Kidney (tissue), 2 donors: ENCODE results near the gene PDE5A.

- PRO-cap: unidirectional peak, plus-strand start at chr4:113420450
- RRBS: no CpG with 5 or more reads among the region's 1 CpG
Measured at GRCh38 chr4:113420073-113420716, 341.3 kb downstream of the CAMK2D start.

DNA sequence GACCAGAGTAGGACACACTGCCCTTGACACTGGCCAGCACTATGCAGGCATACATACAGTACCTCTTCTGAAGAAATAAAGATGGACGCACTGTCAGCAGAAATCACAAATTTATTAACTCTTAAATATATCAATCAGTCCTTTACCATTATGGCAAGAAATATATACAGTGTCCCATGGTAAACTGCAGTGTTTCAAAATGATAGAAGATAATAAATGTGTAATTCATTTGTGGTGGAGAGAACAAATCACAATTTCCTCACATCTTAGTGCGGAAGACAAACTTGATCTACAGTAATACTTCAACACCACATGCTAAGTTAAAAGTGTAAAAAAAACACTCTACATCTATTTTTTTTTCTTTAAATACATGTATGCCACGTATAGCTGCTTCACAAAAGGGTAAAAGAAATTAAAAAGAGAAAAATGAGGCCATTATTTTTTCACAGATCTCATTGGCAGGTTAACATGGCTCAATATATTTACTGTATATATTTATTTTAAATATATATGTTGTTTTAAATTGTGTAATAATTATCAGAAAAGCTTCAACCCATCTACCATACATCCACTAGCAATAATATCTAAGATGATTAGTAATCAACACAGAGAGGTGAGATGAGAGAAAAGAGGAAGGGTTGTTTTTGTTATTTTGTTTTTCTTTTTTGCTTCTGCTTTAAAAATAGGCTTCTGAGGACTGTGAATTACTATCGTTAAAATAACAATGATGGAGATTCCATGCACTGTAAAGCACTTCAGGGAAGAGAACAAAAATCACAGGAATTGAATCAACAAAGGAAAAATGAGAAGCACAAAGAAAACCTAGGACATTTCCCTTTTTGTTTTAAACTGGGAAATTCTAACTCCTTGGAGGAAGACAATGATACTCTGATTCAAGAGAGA is 309.0 kb downstream of the CAMK2D start:
- PRO-cap: no peak
- RRBS: no CpG with 5 or more reads among the region's 4 CpGs

GRCh38 chr4:113639272-113639856 is 122.2 kb downstream of the CAMK2D start:
- PRO-cap: no peak
- RRBS: no CpG with 5 or more reads among the region's 2 CpGs

GRCh38 chr4:113658392-113659038 is 103.0 kb downstream of the CAMK2D start:
- PRO-cap: no peak
- RRBS: no CpG with 5 or more reads among the region's 3 CpGs

GRCh38 chr4:113744273-113745492 is 16.9 kb downstream of the CAMK2D start:
- PRO-cap: no peak
- RRBS: no CpG with 5 or more reads among the region's 7 CpGs

DNA sequence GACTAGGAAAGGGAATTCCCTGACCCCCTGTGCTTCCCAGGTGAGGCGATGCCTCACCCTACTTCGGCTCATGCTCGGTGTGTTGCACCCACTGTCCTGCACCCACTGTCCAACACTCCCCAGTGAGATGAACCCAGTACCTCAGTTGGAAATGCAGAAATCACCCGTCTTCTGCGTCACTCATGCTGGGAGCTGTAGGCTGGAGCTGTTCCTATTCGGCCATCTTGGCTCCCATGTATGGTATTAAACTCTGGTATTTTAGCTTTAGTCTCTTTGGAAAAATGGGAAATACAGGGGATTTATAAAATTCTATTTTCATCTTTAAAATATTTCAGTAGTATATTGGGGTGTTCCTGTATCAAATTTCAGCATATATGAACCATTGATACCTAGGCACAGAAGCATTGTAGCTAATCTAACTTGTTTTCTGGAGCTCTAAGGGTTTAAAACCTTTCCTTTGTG is 17.9 kb downstream of the UGT8 start:
- PRO-cap: no peak
- RRBS: no CpG with 5 or more reads among the region's 6 CpGs

- PRO-cap: no peak
- RRBS: no CpG with 5 or more reads among the region's 6 CpGs
Measured at GRCh38 chr4:118278029-118278285, 74.8 kb downstream of the PRSS12 start.

DNA sequence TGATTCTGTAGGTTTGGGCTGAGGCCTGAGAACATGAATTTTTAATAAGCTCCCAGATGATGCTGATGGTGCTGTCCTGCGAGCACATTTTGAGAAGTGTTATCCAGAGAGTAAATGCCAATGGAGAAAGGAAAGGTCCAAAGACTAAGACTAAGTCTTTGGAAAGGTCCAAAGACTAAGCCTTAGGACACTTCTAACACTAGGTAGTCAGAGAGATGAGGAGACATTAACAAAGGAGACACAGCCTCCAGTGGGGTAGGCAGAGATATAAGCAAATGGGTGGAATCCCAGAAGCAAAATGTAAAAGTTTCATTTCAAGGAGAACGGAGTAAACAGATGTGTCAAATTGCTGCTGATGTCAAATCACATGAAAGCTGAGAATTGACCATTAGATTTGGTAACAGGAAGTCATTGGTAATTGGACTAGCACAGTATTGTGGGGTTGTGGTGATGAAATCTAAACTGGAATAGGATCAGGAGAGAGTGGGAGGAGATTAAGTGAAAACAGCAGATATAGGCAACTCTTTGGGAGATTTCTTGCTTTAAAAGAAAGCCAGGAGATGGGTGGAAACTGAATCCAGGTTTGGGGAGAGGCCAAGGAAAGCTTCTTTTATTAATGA is 25.2 kb downstream of the SEC24D start:
- PRO-cap: unidirectional peak, plus-strand start at position 545 of the sequence
- RRBS: no CpG with 5 or more reads among the region's 2 CpGs

DNA sequence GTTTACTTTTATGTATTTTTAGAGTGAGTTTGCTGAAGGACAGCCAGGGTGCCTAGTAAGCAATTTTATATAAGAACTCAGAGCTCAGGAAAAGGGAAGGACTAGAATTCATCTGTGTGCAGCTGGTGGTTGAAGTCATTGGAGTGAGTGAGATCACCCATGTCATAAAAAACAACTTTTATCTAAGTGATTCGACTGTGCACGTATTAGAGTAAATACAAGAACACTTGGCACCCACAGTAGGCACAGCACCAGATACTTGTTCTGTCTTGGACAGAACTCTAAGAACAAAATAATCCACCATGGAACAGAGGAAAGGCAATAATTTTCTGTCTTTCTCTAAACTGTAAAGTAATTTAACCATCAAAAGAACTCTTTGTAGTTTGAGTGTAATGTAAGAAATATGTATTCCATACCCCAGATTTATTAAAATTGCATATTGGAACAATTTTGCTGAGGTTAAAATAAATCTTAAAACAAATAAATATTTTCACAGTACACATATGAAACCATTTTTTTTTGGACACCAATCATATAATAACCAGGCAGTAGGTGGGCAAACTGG is 31.7 kb downstream of the SYNPO2 start:
- PRO-cap: no peak
- RRBS: no CpG with 5 or more reads among the region's 2 CpGs

DNA sequence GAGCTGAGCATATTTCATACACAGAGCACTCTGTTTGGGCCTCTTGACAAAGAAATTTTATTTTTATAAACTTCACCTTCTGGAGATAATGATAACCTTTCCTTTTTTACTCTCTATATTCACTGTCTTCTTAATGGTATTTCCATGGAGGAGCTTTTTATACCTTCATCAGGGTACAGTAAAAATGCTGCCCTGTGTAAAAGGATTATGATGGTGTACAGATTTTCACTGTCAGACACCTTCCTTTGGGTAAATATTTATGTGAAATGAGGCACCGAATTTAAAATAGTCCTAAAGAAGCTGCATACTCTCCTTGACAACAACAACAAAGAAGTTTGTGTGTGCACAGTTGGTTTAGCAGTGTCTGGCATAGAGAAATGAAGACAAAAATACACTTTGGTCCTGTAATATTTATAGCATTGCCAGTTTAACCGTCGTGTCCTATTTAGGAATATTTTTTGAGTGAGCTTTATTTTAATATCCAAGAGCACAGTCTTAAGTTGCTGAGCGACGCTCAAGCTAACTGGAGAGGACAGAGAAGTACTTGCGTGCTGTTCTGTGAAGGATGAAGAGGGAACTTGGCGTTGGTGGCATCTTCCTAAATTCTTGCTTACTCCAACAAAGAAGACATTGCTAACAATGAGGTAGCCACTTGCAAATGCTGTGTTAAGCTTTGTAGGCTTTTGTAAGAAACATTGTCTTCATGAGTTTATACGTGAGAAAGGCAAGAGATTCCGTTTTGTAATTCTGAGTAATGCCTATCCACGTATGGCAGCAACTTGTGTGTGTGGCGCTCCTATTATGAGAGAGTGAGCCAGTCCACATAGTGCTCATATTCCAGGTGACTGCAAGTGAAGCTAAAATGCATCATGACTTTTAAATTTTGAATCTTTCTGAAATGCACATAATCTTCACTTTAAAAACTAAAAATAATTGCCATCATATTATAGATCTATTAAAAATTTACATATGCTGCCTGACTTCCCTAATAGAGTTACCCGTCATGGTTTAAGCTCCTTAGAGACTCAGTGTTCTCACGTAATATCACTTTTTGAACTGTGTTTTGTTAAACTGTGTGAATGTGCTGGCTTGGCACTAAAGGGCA is 50.5 kb downstream of the SYNPO2 start:
- PRO-cap: unidirectional peak, plus-strand start at position 498 of the sequence
- RRBS: no CpG with 5 or more reads among the region's 13 CpGs

- PRO-cap: no peak
- RRBS: no CpG with 5 or more reads among the region's 7 CpGs
Measured at GRCh38 chr4:118941484-118942170, 53.0 kb downstream of the SYNPO2 start.

- PRO-cap: no peak
- RRBS: no CpG with 5 or more reads among the region's 1 CpG
Measured at GRCh38 chr4:119016481-119016946, 119.1 kb upstream of the MYOZ2 start.

- PRO-cap: no peak
- RRBS: no CpG with 5 or more reads among the region's 4 CpGs
Measured at GRCh38 chr4:119033137-119033867, 102.3 kb upstream of the MYOZ2 start.

- PRO-cap: no peak
- RRBS: no CpG with 5 or more reads among the region's 4 CpGs
Measured at GRCh38 chr4:119046365-119046773, 89.3 kb upstream of the MYOZ2 start.

- PRO-cap: no peak
- RRBS: no CpG with 5 or more reads among the region's 3 CpGs
Measured at GRCh38 chr4:119136567-119137049, 976 bp downstream of the MYOZ2 start.

- PRO-cap: unidirectional peak, minus-strand start at chr4:119219393
Measured at GRCh38 chr4:119219260-119219584, 6.7 kb downstream of the USP53 start.

GRCh38 chr4:119221192-119221865 is 8.8 kb downstream of the USP53 start:
- PRO-cap: no peak
- RRBS: no CpG with 5 or more reads among the region's 5 CpGs

GRCh38 chr4:119266938-119267572 is 33.4 kb downstream of the C4orf3 start:
- PRO-cap: no peak
- RRBS: no CpG with 5 or more reads among the region's 2 CpGs

GRCh38 chr4:119299248-119299722 is 1.2 kb downstream of the C4orf3 start:
- PRO-cap: no peak
- RRBS: no CpG with 5 or more reads among the region's 2 CpGs

GRCh38 chr4:119628271-119629494 is at the start of gene PDE5A:
Gene PDE5A, minus strand, starts transcription at chr4:119628804.
- PRO-cap: bidirectional peak, plus-strand start at chr4:119628594, minus-strand start at chr4:119628613; bidirectional peak, plus-strand start at chr4:119628960, minus-strand start at chr4:119629011
- RRBS: 1% methylated on average over 10 of the region's 78 CpGs